Gallbladder (tissue), 1 donor: ENCODE measurements around the genes BCHE, ZBBX, WDR49 and GPR160.

DNA sequence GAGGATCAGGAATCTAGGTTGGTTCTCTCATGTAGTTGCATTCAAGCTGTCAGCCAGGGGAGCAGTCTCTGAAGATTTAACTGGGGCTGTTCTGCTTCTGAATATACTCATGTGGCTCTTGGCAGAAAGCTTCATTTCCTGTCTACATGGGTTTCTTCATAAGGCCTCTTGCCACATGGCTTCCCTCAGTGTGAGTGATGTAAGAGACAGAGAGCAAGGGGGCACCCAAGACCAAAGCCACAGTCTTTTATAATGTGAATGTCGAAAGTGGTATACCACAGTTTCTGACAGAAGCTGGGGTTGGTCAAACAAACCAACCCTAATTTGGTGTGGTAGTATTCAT is 123.9 kb downstream of the B3GALNT1 start:
- PRO-cap, result no peak

GRCh38 chr3:161412031-161412556 is 40.8 kb upstream of the SPTSSB start:
- PRO-cap, result unidirectional peak, minus-strand start at chr3:161412246

DNA sequence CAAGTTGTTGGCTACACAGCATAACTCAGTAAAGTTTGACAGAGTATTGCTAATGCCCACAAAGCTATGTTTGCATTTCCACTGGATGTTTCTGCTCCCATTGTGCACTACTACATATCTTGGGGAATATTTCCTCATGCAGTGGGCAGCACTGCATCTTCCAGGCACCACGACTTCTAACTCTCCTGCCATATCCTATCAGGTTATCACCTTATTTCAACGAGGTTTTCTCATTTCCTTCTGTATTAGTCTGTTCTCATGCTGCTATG is 789.1 kb downstream of the SI start:
- PRO-cap, result unidirectional peak, minus-strand start at position 89 of the sequence

GRCh38 chr3:165837024-165837750 is at the start of gene BCHE:
Gene BCHE, minus strand, starts transcription at chr3:165837423.
- PRO-cap, result unidirectional peak, minus-strand start at chr3:165837418

- PRO-cap, result no peak
Observed at GRCh38 chr3:167379931-167380565, at the start of gene ZBBX. Gene ZBBX, minus strand, starts transcription at chr3:167380297.

- PRO-cap, result no peak
Observed at GRCh38 chr3:167653583-167654372, at the start of gene WDR49. Gene WDR49, minus strand, starts transcription at chr3:167653942.

- PRO-cap, result no peak
Observed at GRCh38 chr3:167870019-167870687, 134.6 kb downstream of the SERPINI1 start.

- PRO-cap, result unidirectional peak, plus-strand start at chr3:168248854
Observed at GRCh38 chr3:168248645-168249138, 153.0 kb upstream of the GOLIM4 start.

DNA sequence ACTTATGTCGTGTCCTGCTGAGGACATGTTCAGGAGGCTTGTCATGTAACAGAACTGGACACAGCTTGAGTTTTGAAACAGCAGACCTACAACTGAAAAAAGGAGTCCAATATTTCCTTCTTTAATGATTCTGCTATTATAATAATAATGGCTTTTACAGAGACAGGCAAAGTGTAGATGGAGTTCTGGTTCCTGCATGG is 582.1 kb upstream of the GOLIM4 start:
- PRO-cap, result no peak

GRCh38 chr3:169143563-169143899 is 520.0 kb downstream of the MECOM start:
- PRO-cap, result no peak

GRCh38 chr3:169148434-169148734 is 515.1 kb downstream of the MECOM start:
- PRO-cap, result no peak

DNA sequence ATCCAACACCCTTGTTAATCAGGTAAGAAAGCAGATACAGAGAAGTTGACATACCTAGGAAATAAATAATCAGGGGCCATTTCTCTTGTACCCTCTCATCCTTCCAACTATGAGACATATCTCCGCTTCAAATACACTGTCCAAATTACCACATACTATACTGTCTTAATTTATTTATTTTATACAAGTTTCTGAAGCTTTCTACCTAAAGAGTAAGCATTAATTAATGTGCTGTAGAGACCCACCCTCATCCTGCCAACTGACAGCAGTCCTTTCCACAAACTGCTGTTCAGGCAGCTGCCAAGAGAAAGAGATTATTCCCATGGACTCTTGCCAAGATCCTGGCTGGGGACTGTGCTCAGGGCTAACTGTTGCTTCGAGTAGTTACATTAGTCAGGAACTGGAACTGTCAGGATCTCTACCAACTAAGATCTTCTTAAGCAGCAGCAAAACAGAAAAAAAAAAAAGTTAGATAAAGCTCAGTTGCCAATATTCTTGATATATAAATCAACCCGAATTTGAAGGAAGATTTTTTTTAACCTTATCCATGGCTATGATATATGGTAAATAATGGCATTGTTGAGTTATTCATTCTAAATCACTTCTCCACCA is 398.8 kb downstream of the MECOM start:
- PRO-cap, result no peak

DNA sequence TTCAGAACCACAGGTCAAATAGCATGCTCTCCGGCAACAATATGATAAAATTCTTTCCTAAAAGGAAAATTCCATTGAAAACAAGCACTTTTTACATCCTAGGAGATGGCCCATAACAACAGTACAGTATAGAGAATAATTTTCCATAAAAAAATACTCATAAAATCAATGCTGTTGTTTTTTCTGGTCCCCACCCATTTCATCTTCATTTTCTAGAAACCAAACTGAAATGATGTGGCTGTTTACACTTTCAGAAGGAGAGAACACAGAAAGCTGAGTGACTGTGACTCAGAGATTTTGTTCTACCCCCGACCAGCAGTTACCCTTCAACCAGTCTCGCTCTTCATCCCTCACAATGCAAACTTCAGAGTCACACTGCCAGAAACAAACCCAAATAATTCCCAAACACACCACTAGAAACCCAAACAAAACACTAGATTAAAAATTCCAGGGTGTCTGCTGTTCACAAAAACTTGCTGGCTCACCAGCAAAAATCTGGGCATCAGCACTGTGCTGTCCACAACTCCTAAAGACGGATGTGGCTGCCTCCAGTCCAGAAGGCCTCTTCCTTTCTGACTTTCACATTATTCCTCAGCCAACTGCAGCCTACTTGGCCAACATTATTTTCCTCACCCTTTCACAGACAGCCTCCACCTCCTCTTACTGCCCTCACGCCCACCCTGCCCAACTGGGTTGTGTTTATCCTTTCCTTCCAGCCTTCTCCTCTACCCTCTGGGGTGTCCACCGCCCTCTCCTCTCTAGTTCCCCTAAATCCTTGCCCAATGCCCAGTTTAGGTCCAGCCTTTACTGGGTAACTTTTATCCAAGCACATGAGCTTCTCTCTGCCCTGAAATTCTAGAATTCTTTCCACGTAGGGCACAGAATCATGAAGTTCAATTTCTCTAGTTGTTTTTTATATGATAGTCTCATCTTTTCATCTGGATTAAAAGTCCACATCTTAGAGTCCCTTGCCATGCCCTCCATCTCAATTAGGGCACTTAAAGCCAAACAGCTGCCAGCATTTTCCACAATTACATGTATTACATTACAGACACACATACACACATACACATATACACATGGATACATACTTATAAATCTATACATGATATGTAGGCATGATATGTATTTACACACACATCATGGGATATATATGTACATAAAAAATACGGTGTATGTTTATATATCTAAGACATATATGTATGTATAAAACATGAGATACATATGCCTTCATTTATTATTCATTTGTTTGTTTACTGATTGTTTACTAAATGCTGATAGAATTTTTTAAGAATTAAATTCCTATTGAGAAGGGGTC is 71.3 kb downstream of the MECOM start:
- PRO-cap, result no peak

- PRO-cap, result no peak
Observed at GRCh38 chr3:169623889-169624720, 39.4 kb downstream of the MECOM start.

DNA sequence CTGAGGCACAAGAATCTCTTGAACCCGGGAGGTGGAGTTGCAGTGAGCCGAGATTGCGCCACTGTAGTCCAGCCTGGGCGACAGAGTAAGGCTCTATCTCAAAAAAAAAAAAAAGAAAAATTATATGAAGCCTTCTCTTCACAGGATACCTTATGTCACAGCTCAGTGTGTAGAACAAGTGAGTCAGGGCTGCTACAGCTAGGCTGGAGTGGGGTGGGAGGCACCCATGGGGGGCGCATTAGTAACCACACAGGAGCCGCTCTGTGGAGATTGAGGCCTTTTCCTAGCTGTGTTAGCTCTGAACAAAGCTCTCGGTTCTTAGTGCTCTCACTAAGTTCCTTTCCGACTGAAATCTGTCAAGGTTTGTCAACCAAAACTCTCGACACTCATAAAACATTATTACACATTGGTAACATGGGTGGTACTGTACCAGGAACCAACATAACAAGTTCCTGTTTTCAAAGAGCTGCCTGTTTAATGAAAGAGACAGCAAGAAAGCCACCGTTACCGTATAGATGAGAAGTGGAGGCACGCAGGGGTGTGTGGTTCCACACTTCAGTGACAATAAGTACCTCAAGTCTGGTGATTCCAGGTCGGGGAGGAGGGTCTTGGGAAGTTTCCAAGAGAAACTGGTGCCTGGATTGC is 4.5 kb downstream of the LRRC31 start:
- PRO-cap, result no peak

DNA sequence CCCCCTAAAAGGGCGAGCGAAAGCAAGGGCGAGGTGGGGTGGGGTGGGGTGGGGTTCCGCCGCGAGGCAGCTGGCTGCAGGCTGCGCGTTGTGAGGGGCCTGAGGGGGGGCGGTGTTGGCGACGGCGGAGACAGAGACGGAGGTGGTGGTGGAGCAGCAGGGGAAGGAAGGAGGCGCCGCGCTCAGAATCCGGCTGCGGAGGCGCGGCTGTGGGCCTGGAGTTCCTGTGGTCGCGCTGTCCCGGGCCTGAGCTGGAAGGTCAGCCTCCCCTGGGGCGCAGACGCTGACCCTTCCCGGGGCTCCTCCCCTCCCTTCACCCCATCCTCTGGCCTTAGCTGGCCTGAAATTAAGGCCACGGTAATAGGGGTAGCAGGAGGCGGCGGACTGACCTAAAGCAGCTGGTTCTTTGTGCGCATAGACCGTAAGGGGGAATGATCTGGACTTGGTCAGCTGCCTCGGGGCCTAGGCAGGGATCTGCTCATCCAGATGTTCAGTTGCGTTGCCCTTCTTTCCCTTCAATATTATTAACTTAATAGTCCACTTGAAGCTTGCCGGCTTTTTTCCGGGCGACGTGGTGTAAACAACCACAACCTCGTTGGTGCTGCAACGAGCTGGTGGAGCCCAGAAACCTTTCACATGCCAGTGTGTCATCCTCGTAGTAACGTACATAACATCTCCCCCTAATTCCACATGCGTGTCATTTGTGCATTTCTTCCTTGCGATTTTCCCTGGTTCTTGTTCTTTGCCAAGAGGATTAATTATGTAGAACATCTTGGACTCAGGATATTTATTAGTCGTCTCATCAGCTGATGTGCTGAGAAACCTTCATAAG is 532 bp downstream of the SEC62 start:
- PRO-cap, result bidirectional peak, plus-strand start at position 360 of the sequence, minus-strand start at position 234 of the sequence

DNA sequence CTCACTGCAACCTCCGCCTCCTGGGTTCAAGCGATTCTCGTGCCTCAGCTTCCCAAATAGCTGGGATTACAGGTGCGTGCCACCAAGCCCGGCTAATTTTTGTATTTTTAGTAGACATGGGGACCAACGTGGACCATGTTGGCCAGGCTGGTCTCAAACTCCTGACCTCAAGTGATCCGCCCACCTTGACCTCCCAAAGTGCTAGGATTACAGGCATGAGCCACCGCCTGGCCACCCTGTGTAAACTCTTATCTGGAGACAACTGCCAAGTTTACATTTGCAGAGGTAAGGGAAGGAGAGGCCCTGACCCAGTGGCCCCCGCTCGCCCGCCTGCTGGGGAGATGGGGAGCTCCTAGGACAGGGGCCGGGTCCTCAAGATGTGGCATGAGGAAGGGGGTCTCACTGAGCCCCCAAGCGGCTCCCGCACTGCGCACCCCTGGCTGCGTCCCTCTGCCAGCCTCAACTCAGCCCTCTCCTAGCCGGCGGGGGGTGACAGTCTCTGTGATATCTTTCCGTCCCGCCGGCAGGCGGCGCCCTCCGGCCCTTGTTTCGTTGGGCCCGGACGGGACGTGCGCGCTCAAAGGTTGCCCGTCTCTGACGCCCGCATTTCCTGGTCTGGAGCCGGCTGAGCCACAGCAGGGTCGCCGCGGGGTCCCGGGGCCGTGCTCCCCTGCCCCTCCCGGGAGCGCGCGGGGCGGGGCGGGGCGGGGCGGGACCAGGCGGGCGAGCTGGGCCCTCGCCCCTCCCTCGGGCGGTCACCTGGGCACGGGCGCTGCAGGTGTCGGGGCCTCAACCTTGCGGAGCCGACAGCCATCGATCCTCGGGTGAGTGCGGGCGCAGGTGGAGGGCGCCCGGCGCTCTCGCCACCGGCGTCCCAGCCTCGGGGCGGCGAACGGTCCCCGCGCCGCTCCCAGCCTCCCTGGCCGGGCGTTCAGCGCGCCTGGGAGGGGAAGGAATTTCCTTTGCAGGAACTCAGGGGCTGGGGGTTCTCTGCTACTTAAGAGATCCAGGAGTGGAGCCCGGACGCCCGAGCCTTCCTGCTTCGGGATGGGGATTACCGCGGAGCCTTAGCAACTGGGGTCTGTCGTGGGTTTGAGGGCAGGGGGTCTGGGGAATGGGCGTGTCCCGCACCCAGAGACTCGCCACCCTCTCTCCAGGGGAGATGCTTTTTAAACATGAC is at the start of gene GPR160:
Gene GPR160, plus strand, starts transcription at position 604 of the 1,180 bp plus-strand sequence.
- PRO-cap, result bidirectional peak, plus-strand start at position 816 of the sequence, minus-strand start at position 599 of the sequence

- PRO-cap, result no peak
Observed at GRCh38 chr3:170320522-170321010, 36.9 kb upstream of the SKIL start.

GRCh38 chr3:170360765-170361427 is 3.4 kb downstream of the SKIL start:
- PRO-cap, result no peak

DNA sequence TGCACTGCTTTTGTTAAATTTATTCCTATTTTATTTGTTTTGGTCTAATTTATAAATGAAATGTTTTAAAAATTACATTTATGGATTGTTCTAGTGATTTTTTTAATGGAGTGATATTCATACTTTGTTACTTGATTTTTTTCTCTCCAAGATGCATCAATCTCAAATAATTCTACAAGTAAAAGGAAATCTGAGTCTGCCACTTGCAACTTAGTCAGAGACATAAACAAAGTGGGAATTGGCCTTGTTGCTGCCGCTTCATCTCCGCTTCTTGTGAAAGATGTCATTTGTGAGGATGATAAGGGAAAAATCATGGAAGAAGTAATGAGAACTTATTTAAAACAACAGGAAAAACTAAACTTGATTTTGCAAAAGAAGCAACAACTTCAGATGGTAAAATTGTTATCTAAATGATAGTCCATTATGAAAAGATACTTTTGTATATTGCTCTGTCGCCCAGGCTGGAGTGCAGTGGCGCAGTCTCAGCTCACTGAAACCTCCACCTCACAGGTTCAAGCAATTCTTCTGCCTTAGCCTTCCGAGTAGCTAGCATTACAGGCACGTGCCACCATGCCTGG is 28.5 kb upstream of the CLDN11 start:
- PRO-cap, result no peak